Smooth muscle cell (in vitro differentiated cells): Measurements from ENCODE around the genes OGA and GBF1.

- RAMPAGE, long total RNA = no peak
Measured at GRCh38 chr10:101012430-101013150, 13.0 kb downstream of the LZTS2 start.

- RAMPAGE, long total RNA = no peak
Measured at GRCh38 chr10:101028594-101029270, 2.2 kb downstream of the PDZD7 start.

DNA sequence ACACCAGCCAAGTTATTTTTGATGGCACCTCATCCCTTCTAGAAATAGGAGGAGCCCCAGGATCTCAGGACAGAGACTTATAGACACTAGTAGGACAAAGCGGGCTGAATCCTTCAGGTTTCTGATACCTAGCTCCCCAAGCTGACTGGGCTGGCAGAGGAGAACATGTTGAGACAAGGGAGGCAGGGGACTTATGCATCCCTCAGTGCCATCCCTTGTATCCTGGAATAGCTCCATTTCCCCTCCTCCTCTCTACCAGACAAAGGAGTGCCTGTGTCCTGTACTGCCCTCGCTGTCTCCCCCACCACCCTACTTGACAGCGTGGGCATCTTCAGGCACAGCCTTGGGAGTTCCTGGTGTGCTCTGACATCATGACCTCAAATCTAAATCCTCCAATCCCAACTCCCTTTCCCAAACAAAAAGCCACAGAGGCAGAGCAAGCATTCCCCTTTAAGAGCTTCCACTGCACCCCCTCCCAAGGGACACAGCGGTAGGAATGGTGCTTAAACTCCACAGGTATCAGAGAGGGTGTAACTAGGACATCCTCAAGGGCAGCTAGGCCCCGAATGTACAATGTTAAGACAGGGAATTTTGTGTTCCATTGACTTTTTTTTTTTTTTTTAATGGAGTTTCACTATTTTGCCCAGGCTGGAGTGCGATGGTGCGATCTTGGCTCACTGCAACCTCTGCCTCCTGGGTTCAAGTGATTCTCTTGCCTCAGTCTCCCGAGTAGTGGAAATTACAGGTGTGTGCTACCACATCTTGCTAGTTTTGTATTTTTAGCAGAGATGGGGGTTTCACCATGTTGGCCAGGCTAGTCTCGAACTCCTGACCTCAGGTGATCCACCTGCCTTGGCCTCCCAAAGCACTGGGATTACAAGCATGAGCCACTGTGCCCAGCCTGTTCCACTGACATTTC is 9.2 kb downstream of the SFXN3 start:
- RAMPAGE, long total RNA = no peak

- RAMPAGE, long total RNA = no peak
Measured at GRCh38 chr10:101060064-101060514, 1.7 kb upstream of the KAZALD1 start.

GRCh38 chr10:101121328-101121910 is 9.7 kb upstream of the TLX1 start:
- RAMPAGE, long total RNA = no peak

DNA sequence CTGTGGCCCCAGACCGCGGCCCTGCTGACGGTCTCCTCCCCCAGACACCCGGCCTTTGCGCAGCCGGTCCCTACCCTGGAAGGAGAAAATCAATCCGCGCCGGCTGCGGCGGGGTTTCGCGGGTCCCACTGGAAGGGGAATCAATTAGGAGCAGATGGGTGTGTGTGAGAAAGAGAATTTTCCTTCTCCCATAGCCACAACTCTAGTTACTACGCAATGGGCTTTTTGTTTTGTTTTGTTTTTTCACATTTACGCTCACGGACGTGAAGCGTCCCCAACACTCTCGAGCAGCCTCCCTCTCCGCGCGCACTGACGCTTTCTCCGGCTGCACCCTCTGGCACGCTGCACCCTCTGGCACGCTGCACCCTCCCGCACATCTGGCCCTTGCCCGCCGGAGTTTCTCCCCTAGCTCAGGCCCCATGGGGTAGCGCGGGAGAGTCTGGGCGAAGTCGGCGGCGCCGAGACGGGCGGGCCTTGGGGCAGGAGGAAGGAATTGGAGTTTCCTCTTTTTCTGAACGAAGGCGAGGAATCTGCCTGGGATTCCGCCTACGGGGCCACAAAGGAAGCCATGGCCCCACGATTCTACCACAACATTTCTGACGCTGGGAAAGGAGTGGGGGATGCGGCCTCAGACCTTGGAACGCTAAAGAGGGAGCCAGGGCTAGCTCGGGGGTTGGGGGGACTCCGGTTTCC is 3.9 kb downstream of the TLX1 start:
- RAMPAGE, long total RNA = no peak

DNA sequence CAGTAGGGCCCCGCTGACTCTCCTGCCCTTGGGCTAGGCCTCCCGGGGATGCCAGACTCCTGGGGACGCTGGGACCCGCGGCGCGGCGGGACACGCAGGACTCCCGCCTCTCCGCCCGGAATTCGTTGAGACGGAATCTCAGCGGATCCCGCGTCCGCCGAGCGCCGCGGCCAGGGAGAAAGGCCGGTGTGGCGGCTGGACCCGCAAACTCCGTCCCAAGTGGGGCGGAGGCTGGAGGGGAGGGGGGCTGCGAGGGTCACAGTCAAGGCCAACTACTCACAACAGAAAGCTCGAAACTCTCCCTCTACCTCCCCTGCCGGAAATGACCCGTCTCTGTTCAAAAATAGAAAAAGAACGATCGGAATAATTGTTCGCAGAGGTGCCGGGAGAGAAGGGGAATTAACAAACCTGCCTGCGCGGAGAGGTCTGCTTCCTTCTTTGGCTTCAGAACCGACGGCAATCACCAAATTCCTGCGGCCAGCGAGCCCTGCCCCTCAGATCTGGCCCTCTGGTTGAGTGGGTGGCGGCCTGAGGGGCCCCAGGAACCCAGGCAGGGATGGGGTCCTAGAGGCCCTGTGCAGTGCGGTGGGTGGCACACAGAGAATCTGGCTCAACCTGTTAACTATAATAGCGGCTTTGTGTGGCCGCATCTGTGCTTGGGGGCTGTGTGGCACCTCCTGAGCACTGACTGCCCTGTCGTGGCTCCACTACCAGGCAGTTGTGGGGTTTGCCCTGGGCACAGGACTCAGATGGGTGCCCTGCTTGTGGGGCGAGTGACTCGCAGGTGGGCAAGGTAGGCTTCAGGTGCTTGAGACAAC is 9.4 kb downstream of the TLX1 start:
- RAMPAGE, long total RNA = no peak

GRCh38 chr10:101353443-101353821 is 533 bp upstream of the BTRC start:
- RAMPAGE, long total RNA = no peak

GRCh38 chr10:101817933-101818868 is at the start of gene OGA:
OGA (minus strand) TSS chr10:101818444.
- RAMPAGE, long total RNA = start-site peak on the minus strand at chr10:101818330-101818444, 280 and 1,385 reads in 2 replicates

DNA sequence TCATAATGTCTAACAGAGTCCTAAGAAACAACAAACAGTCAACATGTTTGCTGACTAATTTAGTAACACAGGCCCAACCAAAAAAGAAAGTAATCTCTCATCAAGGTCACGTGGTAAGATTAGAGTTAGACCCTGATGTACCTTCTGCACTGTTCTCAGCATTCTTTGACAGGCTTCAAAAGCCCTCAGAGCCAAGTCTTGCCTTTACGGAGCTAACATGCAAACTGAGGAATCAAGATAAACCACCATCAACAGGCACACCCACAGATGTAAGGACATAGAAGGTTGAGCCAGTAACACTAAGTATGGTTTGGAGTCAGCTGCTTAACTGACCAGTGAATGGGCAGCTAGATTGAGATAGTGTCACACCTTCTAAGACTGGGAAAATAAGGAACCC is 15.2 kb upstream of the KCNIP2 start:
- RAMPAGE, long total RNA = no peak

GRCh38 chr10:102244971-102246134 is at the start of gene GBF1:
GBF1 (plus strand) TSS chr10:102245532.
- RAMPAGE, long total RNA = start-site peak on the plus strand at chr10:102245539-102245583, 111 and 186 reads in 2 replicates

DNA sequence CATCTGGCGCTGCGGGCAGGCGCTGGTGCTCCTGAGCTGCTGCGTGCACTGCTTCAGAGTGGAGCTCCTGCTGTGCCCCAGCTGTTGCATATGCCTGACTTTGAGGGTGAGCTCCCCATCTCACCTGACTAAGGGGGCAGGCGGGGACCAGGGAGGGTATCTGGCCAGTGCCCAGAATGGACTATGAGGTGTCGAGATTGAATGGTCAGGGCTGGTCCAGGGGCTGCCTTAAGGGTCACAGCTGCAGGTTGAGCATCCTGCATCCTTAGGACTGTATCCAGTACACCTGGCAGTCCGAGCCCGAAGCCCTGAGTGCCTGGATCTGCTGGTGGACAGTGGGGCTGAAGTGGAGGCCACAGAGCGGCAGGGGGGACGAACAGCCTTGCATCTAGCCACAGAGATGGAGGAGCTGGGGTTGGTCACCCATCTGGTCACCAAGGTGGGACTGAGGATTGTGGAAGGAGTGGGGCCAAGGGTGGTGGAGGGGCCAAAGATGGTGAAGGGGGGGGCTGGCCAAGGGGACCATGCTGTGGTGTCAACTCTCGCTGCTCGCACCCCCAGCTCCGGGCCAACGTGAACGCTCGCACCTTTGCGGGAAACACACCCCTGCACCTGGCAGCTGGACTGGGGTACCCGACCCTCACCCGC is 5.0 kb downstream of the NFKB2 start:
- RAMPAGE, long total RNA = no peak

DNA sequence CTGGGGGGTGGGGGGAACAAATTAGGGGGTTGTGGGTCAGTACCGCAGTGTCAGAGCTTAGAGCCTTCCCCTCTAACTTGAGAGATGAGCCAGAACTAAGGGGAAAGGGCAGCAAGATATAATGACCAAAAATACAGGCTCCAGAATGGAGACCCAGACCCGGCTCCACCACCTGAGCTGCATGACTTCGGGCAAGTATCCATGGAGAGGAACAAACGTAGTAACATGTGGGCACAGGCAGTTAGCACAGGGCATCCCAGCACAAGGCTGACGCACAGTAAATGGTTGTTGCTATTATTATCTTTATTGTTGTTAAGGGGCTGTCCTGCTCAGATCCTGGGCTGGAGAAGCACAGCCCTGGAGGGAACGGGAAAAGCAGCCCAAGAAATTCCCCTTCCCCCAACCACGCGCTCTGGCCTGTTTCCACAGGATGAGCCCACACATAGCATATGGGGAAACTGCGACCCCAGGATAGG is 11.3 kb downstream of the PSD start:
- RAMPAGE, long total RNA = no peak

DNA sequence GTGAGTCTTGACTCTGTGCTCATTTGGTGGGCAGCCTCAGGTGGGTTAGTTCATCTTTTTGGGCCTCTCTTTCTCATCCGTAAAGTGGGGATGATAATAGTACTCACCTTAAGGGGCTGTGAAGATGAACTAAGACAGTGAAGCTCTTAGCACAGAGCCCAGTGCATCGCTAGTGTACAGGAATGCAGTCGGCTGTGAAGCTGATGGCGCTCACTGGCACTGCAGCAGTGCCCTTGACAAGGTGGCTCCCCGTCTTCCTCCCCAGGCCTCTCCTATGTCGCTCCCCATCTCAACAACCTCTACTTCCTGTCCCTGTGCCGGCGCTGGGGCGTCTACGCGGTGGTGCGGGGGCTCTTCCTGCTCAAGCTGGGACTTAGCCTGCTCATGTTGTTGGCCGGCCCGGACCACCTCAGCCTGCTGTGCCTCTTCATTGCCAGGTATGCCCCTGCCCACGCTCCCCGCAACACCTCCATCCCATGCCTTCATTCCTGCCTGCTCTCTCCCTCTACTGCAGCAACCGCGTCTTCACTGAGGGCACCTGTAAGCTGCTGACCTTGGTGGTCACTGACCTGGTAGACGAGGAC is 12.2 kb downstream of the MFSD13A start:
- RAMPAGE, long total RNA = no peak

GRCh38 chr10:102555943-102556546 is 52.3 kb downstream of the SUFU start:
- RAMPAGE, long total RNA = no peak

GRCh38 chr10:102580101-102580507 is 64.2 kb upstream of the TRIM8 start:
- RAMPAGE, long total RNA = no peak

DNA sequence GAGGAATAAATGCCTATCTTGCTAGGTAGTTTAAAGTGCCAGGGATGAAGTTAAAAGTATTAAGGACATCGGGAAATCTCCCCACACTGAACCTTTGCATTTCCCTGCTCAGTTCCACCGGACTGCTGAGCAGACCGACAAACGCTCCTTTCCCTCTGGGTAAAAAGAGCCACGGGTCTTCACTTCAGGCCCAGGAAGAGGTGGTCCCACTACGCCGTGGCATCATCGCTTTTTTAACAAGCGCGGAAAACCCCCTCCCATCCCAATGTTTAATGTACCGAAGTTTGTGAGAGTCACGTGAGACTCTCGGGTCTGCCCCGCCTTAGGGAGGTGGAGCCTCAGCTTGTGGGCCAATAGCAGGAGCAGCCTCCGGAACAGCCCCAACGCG is 2.4 kb upstream of the TRIM8 start:
- RAMPAGE, long total RNA = no peak

GRCh38 chr10:102645805-102646606 is 1.7 kb downstream of the TRIM8 start:
- RAMPAGE, long total RNA = start-site peak on the minus strand at chr10:102645817-102645855, 34 and 19 reads in 2 replicates

- RAMPAGE, long total RNA = no peak
Measured at GRCh38 chr10:102659262-102659583, 14.9 kb downstream of the TRIM8 start.

DNA sequence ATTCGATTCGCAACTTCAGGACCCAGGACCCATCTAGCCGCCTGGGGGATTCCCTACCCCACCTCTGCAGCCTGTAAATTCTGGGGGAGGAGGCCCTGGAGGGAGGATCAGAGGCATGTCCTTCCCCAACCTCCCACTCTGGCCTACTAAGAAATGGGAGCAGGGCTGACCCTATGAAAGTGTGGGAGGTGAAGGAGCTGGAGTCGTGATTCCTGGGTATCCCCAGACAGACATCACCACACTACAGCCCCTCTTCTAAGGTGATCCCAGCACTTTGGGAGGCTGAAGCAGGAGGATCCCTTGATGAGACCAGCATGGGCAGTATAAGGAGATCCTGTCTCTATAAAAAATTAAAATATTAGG is 17.5 kb downstream of the TRIM8 start:
- RAMPAGE, long total RNA = no peak